ENCODE measurements around a stretch of chr10.

DNA sequence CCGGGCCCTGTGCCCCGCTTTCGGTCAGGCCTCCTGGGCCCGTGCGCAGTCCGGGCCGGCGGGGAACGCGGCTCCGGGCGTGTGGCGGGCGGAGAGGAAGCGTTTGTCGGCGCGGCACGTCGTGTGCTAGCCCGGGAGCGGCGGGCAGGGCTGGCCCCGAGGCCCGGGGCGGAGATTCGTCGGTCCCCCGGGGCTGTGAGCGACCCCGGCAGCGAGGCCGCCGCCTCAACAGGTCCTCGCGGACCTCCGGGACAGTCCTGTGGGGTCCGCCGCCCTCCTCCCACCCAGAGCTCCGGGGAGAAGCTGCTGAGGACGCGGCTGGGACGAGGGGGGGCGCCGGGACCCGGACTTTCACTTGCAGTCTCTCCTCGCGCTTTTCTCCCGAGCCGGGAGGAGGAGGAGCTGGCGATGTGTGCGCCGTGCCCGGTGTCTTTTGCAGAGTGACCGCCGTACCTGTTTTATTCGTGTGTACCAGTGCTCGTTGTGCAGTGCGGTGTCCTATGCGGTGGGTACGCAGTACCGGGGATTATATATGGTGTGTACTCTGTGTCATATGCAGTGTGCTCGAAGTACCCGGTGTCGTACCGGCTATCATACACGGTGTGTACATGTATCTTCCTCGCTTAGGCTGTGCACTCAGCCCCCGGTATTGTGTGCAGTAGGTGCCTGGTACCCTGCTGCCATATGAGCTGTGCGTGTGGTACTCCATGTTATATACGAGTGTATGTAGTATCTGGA lies 827 bp downstream of the ZMYND11 start:
- RAMPAGE, long total RNA, result no peak
- RRBS, result 1% methylated on average over 42 of the region's 71 CpGs

GRCh38 chr10:151059-151789 lies 16.0 kb downstream of the ZMYND11 start:
- RAMPAGE, long total RNA, result no peak
- RRBS, result no CpG with 5 or more reads among the region's 16 CpGs

GRCh38 chr10:308052-309132 lies 173.1 kb downstream of the ZMYND11 start:
- RAMPAGE, long total RNA, result no peak
- RRBS, result no CpG with 5 or more reads among the region's 29 CpGs

DNA sequence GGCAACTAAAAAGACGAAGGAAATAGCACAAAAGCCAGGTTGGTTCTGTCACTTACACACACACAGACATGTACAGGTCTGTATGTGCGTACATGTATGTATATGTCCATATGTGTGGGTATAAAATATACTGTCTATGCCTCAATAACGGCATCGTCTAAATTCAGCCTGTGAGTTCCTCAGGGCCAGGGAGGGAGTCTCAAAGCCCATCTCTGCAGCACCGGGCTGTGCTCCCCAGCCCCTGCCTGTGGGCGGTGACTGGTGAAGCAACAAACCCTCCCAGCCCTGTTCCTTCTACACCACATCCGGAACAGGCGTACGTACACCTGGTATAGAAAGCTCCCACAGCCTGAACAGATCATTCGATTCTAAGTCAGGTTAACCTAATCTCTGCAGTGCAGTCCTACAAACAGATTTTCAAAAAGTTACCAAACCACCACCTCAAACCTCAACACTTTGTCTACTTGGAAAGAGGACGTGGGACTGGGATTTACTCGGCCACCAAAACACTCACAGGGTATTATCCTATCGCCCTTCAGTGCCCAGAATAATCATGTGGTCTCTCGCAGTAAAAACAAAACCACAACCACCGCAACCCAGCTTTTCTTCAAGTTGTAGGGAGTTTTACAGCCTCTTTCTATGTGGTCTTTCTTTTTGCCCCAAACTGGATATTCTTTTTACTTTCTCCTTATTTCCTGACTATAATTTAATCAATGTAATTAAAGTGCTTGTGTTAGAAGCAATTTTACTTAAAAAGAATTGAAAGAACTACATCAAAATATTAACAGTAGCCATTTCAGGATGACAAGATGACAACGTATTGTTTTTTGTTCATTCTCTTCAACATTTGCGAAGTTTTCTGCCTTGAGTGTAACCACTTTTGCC lies 238.4 kb downstream of the DIP2C start:
- RAMPAGE, long total RNA, result no peak
- RRBS, result 52% methylated on average over 3 of the region's 17 CpGs

DNA sequence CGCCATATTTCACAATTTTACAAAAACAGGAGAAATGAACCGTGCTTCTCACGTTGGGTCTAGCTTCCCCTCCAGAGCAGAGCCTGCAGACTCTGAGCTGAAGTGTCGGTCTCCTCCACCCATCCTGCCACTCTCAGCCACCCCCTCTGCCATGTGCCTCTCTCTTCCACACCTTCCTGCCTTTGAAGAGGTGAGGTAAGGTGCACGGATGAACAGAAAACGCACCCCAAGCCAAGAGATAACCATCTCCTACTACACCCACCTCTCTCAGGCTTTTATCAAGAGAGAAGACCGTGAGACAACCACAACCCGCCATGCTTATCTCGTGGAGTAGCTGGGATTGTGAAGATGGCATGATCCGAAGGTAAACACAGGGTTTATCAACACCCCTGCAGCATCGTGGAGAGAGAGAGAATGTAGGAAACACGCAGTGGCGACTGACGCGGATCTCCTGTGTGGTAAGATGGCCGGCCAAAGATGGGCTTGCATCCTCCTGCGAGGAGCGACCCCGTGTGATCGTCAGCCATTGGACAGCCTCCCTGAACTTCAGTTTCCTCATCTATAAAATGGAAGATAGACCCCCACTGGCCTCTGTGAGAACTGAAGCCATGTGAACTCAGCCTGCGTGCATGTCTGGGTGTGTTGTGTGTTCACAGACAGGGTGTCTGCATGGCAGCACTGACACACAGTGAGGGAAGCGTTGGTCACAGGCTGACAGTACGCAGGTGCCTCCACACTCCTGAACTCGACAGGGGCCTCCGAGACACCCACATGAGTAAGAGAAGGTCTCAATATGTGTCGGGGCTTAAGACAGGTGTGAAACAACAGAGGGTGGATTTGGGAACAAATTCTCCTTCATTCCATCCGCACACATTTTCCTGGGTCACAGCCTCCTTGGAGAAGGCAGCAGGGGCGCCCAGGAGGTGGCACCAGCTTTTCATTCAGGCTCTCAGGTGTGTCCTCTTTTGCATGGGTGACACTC lies 218.9 kb downstream of the DIP2C start:
- RAMPAGE, long total RNA, result no peak
- RRBS, result no CpG with 5 or more reads among the region's 28 CpGs

GRCh38 chr10:554596-554880 lies 134.9 kb downstream of the DIP2C start:
- RAMPAGE, long total RNA, result no peak
- RRBS, result no CpG with 5 or more reads among the region's 6 CpGs

- RAMPAGE, long total RNA, result no peak
- RRBS, result no CpG with 5 or more reads among the region's 12 CpGs
Measured at GRCh38 chr10:605089-605365, 84.4 kb downstream of the DIP2C start.

DNA sequence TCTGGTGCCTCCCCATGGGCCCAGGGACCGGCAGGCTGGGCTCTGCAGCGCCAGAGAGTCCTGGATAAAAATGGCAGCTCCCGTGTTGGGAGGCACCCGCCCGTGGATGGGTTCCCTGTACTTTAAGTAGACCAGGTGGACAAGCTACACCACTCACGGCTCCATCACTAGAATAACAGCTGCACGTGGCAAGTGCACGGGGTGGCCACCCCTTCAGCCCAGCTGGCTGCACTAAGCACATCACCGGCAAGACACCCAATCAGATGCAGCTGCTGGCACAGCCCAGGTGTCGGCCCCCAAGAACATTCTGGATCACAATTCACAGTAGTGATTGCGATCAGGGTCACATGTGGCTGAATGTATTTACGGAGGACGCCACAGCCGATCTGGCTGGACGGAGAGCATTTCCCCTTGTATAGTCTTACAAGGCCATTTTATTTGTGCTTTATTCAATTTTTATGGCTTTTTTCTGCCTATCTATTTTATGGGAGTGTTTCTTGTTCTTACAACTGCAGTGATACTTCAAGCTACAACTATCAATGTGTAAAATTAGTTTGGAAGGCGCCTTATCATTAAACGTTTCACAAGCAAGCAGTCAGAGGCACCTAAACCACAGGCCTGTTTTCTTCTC lies 69.6 kb downstream of the DIP2C start:
- RAMPAGE, long total RNA, result no peak
- RRBS, result no CpG with 5 or more reads among the region's 17 CpGs

DNA sequence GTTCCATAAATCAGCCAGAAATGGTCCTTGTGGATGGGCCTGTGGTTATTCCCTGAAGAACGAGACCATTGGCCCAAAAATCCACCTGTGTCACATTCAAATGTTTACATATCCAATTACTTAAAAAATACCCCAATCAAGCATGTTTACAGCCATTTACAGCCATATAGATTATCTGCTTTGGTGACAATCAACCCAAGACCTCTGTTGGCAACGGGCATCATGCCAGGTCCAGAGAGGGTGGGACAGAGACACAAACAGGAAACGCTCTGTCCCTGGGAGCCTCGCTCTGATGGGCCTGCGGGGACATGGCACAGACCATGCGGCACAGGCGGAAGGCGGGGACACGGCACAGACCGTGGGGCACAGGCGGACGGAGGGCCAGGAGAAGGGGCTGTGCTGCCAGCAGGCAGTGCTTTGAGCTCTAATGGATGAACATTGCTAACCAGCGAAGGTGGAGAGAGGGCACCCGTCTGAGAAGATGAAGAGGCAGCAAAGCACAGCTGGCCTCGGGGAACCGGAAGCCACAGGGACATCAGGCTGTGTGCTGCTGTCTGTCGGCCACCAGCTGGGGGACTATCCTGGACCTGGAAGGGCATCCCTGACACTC lies 61.1 kb downstream of the DIP2C start:
- RAMPAGE, long total RNA, result no peak
- RRBS, result no CpG with 5 or more reads among the region's 17 CpGs

- RAMPAGE, long total RNA, result no peak
- RRBS, result no CpG with 5 or more reads among the region's 21 CpGs
Measured at GRCh38 chr10:665395-665896, 24.0 kb downstream of the DIP2C start.

GRCh38 chr10:679987-680822 lies 9.3 kb downstream of the DIP2C start:
- RAMPAGE, long total RNA, result no peak
- RRBS, result no CpG with 5 or more reads among the region's 19 CpGs

DNA sequence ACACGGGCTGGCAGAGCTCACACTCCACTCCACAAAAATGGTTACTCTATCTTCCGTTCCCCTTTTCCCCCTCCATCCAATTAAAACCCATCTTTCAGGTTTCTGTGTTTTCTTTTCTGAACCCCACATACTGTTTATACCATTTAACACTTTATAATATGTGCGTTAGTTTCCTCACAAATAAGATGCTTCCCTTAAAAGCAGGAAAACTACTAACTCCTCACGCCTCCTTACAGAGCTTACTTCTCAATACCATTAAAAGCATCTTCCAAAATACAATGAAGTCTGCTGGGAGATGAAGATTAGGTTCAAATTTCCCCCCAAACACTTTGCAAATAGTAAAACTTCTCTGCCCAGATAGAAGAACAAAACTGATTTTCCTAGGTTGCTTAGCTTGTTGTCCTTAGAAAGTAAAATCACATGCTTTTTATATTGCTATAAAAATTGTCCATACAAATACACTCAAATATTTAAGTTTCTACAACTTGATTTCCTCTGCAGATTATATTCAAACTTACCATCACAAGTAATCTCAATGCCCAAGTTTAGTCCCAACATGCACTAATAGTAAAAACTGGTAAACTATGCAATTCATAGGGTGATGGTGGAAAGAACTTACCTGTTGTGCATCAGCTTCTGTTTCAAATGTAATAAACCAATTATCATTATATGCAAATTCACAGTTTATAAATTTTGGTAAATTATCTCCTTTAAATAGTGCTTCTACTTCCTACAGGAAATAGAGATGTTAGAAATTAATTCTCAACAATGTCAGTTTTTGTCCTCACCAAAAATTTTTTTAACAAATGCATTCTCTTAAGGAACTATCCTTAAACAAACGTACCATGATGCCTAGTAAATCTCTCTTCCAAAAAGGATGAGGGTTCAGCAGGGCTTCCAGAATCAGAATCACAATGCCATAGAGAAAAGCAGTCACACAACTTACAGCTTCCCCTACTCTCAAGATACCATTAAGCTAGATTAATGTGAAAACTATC lies 101.0 kb downstream of the LARP4B start:
- RAMPAGE, long total RNA, result no peak
- RRBS, result no CpG with 5 or more reads among the region's 5 CpGs

- RAMPAGE, long total RNA, result no peak
- RRBS, result no CpG with 5 or more reads among the region's 4 CpGs
Measured at GRCh38 chr10:854223-854690, 77.2 kb downstream of the LARP4B start.

- RAMPAGE, long total RNA, result no peak
- RRBS, result no CpG with 5 or more reads among the region's 4 CpGs
Measured at GRCh38 chr10:895429-895842, 36.1 kb downstream of the LARP4B start.

- RAMPAGE, long total RNA, result no peak
- RRBS, result no CpG with 5 or more reads among the region's 9 CpGs
Measured at GRCh38 chr10:911274-912040, 20.0 kb downstream of the LARP4B start.

DNA sequence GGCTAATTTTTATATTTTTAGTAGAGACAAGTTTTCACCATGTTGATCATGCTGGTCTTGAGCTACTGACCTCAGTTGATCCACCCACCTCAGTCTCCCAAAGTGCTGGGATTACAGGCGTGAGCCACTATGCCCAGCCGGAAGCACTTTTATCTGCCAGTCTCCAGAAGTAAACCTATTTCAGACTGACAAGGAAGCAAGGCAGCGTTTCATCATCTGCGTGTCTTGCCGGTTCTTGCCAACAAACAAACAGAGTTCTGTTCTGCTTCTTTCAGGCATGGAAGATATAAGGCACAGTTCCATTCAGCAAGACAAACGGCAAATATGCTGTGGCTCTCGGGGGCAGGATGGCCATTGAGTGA lies 15.5 kb upstream of the LARP4B start:
- RAMPAGE, long total RNA, result no peak
- RRBS, result 93% methylated on average over 4 of the region's 7 CpGs

DNA sequence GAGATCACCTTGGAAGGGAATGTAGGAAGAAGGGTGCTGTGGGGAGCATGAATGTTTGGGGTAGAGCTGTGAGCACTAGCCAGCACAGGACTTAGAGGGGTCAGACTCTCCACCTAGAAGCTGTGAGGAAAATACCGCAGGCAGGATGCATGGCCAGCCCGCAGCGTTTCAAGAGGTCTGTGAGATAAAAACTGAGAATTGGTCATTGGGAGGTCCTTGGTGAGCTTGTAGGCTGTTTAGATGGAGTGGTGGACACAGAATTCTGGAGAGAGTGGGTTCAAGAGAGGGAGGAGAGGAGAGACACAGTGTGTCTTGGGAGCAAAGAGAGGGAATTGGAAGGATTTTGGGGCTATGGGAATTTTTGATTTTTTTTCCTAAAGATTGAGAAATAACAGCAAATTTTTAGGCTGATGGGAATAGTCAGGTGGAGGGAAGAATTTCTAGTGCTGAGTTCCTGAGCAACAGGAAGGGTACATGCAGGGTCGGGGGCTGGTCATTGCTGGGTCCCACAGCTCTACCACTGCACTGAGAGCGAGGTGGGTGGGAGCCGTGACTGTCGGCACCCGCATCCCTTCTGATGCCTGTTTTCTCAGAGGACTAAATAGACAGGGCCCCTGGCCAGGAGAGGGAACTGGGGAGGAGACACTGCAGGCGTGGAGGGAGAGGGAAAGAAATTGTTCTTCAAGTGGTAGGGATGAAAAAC lies 7.1 kb downstream of the GTPBP4 start:
- RAMPAGE, long total RNA, result no peak
- RRBS, result no CpG with 5 or more reads among the region's 9 CpGs

GRCh38 chr10:1006686-1007306 lies 18.6 kb downstream of the GTPBP4 start:
- RAMPAGE, long total RNA, result no peak
- RRBS, result no CpG with 5 or more reads among the region's 17 CpGs

DNA sequence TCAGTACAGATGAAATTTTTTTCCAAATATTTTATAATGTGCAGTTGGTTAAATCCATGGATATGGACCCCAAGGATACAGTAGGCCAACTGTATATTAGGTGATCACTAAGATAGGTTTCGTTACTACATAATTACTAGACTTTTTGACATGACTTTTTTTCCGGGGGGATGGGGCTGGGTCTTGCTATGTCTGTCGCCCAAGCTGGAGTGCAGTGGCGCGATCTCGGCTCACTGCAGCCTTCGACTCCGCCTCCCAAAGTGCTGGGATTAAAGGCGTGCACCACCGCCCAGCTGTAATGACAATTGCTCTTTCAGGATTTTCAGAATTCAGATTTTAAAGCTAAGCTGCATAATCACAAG lies 1.1 kb downstream of the IDI1 start:
- RAMPAGE, long total RNA, result no peak
- RRBS, result no CpG with 5 or more reads among the region's 10 CpGs

DNA sequence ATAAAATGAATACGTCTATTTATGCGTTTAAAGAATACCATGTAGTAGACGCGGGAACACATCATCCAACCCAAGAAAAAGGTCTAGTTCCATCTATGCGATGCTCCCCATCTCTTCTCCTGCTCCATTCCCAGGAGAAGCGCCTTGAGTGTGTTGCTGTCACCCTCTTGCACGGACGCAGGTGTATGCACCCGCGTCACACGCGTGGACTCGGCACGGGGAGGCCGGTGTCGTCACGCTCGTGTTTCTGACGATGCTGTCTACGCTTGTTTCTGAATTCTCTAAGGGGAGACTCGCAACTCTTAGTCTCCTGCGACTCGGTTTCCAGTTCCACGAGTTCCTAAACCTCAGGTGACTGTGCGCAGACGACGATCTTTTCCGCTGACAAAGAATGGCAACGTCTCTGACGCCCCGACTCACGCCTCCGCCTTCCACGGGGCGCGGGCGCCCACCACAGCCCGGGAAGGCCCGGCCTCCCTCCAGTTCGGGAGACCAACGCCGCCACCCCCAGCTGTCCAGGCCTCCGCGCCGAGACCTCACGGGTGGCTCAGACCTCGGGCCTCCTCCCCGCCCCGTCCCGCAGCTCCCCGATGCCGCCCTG lies 593 bp downstream of the IDI1 start:
- RAMPAGE, long total RNA, result no peak
- RRBS, result no CpG with 5 or more reads among the region's 52 CpGs

Data from epithelial cell of proximal tubule (primary cell).